Jurkat, Clone E6-1 (cell line): Measurements from ENCODE around the genes CD22, NPHS1 and WDR62.

GRCh38 chr19:35268160-35268232, 766 bp upstream of the USF2 start:
- RRBS, result 2% methylated on average over 7 of the region's 12 CpGs

DNA sequence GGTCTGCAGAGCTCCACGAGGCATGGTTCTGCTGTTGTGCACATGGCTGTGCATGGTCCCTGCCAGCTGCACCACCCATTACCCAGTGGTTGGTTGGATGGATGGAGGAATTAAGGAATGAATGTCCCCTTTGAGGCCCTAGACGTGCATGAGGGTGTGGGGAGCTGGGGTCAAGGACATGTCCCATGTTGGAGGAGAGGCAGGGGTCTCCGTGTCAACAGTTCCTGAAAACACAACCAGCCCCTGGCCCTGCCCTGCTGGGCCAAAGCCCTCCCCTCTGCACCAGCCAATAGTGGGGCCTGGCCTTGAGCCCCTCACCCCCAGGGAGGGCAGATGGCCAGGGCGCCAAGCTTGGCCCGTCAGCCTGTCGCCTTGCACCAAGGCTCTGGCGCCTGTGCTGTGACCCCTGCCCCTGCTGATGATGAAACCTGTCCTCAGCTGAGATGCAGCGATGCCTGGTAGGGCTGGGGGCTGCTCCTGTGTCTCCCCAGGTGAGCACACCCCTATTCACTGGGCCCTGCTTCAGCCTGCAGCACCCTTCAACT, 2.4 kb upstream of the HAMP start:
- RRBS, result no CpG with 5 or more reads among the region's 8 CpGs

- RRBS, result no CpG with 5 or more reads among the region's 11 CpGs
Observed at GRCh38 chr19:35284688-35285275, 2.5 kb downstream of the HAMP start.

DNA sequence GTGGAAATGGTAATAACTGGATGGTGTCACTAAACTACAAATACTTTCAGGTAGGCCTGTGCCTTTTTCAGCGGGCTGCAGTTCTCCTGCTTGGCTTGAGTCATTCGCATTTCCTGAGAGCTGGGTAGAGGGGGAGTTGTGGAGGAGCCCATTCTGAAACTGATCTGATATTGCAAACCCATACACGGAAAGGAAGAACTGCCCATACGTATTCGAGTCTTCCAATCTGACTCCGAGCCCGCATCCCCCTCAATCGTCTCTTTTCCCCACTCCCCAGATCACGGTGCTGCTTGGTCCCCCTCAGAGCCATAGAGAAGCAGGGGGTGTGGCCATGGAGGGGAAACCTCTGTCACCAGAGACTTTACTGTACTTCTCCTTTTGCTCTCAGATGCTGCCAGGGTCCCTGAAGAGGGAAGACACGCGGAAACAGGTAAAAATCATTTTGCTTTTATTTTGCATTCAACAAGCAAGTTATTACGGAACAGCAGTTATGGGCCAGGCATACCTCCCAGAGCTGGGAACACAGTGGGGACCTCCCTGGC, at the start of gene CD22:
Gene CD22 (plus strand): TSS at position 387 of the 542 bp plus-strand sequence.
- RRBS, result no CpG with 5 or more reads among the region's 12 CpGs

GRCh38 chr19:35337641-35338744, 9.0 kb downstream of the CD22 start:
- RRBS, result 64% methylated on average over 11 of the region's 32 CpGs

DNA sequence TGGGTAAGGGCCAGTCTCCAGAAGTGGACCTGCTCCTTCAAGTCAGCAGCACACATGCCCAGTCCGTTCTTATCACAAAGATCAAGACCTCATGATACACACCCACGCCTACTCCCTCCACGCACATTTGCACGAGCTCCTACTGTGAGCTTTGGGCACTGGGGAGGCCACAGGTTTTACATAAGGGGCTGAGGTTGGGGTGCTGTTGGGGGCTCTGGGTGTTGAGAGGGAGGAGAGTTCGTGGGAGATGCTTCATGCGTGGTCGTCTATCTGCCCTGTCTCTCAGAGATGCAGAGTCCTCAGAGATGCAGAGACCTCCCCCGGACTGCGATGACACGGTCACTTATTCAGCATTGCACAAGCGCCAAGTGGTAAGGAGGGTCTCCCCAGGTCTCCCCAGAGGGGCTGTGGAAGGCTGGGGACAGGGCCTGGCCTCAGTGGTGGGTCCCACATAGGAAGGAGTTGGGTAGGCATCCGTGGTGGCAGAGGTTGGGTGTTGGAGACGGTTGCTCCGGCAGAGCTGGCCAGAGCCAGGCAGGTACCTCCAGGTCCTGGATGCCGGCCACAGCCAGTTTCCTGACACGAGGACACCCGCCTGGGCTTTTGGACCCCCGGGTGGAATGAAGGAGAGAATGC, 1.7 kb upstream of the FFAR1 start:
- RRBS, result 16% methylated on average over 5 of the region's 18 CpGs

DNA sequence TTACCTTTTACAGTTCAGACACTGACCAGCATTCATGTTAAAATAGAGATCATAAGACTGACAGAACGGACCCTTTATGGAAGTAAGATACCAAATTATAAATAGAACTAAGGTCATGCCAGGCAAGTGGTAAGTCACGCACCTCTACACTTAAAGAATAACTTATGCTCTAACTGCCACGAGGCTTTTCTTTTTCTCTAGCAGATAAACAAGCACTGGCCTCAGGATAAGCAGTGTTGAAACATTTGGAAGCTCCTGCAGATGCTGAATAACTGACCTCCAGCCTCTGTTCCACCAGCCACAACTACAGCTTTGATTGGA, 28.4 kb downstream of the GPR42 start:
- RRBS, result no CpG with 5 or more reads among the region's 3 CpGs

DNA sequence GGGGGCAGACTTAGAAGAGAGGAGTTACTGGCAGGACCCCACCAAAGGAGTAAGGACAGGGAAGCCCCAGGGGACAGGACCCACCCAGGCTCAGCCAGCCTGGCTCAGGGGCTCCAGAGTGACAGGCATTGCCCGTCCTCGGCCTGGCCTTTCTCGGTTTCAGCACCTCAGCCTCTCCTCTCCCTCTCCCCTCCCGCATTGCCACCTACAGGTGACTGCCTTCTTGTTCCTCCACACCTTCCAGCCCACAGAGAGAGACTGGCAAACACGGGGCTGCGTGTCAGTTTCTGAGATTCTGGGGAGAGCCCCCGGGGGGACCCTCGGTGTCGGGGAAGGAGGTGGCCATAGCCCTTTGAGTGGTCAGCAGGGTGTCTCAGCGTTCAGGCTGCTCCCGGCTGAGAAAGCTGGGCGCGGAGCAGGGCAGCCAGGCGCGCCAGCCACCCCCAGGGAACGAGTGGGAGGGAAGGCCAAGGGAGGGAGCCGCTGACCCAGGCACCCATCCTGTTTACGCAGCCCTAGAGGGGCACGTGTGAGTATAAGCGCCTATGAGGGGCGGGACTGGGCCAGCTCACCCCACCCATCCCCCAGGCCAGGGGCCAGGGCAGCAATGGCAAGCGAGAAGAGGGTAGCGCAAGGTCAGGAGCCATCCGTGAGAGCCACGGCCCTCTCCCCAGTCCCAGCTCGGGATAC, 649 bp upstream of the DMKN start:
- RRBS, result 34% methylated on average over 5 of the region's 26 CpGs

GRCh38 chr19:35552861-35553501, 7.6 kb downstream of the TMEM147 start:
- RRBS, result no CpG with 5 or more reads among the region's 11 CpGs

- RRBS, result no CpG with 5 or more reads among the region's 2 CpGs
Observed at GRCh38 chr19:35608277-35608593, 4.3 kb upstream of the HAUS5 start.

- RRBS, result no CpG with 5 or more reads among the region's 29 CpGs
Observed at GRCh38 chr19:35637090-35637671, 4.4 kb upstream of the ETV2 start.

- RRBS, result no CpG with 5 or more reads among the region's 7 CpGs
Observed at GRCh38 chr19:35638053-35638535, 3.5 kb upstream of the ETV2 start.

GRCh38 chr19:35672970-35673847, 6.9 kb downstream of the UPK1A start:
- RRBS, result 25% methylated on average over 10 of the region's 43 CpGs

DNA sequence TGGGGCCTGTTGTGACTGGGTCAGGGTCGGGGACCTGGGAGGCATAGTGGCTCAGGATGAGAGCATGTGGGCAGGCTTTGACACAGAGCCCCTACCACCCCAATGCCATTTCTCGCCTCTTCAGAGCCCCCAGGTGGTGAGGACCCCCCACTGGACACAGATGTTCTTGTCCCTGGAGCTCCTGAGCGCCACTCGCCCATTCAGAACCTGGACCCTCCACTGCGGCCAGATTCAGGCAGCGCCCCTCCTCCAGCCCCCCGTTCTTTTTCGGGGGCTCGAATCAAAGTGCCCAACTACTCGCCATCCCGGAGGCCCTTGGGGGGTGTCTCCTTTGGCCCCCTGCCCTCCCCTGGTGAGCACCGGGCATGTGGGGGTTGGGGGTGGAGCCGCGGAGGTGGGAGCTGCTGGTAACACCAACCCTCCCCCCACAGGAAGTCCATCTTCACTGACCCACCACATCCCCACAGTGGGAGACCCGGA, 10.4 kb downstream of the IGFLR1 start:
- RRBS, result 87% methylated on average over 2 of the region's 15 CpGs

DNA sequence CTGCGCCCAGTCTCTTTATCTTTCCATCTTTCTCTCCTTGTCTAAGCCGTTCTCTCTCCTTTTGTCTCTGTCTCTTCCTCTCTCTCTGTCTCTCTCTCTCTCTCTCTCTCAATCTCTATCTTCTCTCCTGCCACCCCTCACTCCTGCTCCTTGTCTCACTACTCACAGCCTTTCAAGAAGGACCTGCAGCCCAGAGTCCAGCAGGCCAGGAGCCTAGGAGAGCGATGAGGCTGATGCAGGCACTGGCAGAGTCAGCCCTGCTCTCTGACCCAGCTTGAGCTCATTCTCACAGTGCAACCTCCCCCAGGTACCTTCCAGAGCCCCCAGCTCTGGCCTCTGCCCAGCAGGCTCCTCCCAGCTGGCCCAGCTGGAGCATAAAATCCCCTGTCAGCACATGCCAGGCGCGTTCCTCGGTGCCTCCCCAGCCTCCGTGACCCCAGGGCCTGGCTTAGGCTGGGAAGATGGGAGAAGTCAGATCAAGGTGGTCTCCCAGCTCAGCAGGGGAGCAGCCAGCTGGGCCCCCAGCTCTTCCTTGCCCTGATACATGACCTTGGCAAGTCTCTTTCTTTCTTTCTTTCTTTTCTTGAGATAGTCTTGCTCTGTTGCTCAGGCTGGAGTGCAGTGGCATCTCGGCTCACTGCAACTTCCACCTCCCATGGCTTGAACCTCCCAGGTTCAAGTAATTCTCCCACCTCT, at the start of gene NPHS1:
Gene NPHS1 (minus strand): TSS at position 288 of the 696 bp plus-strand sequence.
- RRBS, result no CpG with 5 or more reads among the region's 8 CpGs

- RRBS, result no CpG with 5 or more reads among the region's 12 CpGs
Observed at GRCh38 chr19:35906972-35907515, 1.1 kb downstream of the TYROBP start.

GRCh38 chr19:36054835-36055438, at the start of gene WDR62:
Gene WDR62 (plus strand): TSS chr19:36054897.
- RRBS, result 1% methylated on average over 28 of the region's 56 CpGs

- RRBS, result no CpG with 5 or more reads among the region's 8 CpGs
Observed at GRCh38 chr19:36140318-36140559, 373 bp downstream of the CAPNS1 start.

DNA sequence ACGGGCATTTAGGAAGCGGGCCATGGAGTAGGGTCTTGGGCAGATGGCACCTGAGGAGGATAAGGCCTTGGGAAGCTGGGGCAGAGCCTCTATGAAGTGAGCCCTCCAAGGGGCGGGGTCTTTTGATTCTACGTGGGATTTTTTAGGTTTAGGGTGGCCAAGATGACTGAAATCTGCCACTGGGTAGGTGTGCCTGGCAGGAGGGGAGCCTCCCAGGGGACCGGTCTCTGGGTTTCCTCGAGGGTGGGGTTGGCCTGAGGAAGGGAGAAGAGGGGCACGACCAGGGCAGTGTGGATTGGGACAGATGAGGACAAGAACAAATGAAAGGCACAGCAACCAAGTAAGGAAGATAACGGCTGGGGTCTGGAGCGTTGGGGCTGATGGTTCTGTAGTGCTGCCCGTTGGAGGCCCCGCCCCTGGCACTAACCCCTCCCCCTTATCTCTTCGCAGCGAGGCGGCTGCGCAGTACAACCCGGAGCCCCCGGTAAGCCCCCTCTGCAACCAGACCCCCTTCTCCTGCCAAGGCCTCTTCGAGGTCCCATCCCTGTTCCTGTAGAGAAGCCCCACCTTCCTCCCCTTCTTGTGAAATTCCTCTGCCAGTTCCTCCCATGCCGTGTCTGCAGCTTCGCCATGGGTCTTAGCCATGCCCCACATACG, 2.1 kb downstream of the CAPNS1 start:
- RRBS, result no CpG with 5 or more reads among the region's 21 CpGs

DNA sequence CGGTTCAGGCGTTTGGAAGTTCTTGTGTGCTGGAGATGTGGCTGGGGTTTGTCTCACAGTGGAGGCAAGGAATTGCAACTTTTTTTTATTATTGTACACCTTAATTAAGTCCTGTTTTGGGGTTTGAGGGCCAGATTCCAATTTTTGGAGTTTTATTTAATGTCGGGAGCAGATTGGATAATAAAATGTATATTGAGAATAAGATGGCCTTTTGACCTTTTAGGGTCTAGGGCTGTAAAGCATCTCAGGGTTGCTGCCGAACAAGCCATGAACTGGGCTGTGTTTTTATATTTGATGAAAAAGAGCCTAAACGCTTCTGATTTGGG, 6.6 kb upstream of the COX7A1 start:
- RRBS, result no CpG with 5 or more reads among the region's 5 CpGs